Gastrocnemius medialis (tissue), 3 donors: Measurements from ENCODE around the genes ACP7, LEUTX, DYRK1B and ZNF780B.

DNA sequence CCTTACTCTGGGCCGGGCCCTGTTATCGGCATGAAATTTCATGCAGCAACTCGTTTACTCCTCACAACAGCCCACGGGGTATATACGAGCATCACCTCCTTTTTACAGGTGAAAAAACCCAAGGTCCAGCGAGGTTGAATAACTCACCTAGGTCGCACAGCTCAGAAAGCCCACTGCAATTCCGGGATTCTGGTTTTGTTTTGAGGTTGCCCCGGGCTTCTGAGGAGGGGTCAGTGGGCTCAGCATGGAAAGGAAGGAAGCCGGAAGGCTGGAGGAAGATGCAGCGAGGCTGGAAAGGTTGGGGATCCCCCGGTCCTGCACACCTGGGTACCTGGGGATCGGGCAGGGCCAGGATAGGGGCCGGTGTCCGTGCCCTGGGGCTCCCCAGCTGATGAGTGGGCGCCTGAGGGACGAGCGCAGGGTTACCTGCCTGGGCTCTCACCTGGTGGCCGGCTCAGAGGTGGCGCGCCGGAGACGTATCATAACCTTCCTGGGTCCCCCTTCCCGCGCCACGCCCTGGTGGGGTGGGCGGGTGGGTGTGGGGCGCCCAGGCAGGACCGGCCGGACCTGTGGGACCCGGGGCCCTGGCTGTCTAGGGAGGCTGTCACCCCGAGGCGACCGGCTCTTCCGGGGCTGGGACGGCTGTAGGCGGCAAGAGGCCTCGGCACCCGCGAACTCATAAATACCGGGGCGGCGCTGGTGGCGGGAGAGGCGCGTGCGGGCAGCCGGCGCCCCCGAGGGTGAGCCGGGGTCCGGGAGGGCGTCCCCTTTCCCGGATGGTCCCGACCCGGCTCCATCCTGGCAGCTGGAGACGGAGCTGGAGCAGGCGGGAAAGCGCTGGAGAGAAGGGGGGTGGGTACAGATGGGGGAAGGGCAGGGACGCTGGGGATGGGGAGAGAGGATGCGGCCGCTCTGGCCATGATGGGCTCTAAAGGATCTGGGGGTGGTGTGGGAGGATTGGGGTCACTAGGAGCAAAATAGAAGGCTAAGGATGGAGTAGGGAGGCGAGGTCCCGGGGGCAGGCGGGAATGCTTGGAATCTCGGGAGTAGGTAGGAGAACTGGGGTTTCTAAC is at the start of gene ACP7:
ACP7 (plus strand) TSS at position 708 of the 1,073 bp plus-strand sequence.
- PRO-cap, result no peak
- RAMPAGE, long total RNA, 3 experiments, result no peak in any of the 3 experiments

- PRO-cap, result no peak
- RAMPAGE, long total RNA, 3 experiments, result no peak in any of the 3 experiments
These were observed 20.1 kb downstream of the PAK4 start for GRCh38 chr19:39145507-39146184.

DNA sequence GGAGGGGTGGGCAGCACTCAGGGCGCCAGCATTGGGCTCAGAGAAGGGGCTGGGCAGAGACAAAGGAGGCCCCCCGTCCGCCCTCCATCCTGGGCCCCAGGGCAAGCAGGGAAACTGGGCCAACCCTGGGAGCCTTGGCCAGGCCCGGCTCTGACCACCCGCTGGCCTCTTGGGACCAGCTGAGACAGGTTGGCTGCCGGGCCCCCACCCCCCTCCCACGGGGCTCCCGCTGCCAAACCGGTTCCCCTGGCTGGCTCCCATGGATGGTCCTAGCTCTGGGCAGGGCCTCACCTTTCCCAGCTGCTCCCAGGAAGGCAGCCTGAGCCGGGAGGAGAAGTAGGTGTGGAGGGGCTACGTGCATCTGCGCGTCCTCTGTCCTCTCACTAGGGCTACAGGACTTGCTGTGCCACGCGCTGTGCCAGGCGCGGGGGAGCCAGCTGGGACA is 29.3 kb upstream of the NCCRP1 start:
- PRO-cap, result no peak
- RAMPAGE, long total RNA, 3 experiments, result no peak in any of the 3 experiments

DNA sequence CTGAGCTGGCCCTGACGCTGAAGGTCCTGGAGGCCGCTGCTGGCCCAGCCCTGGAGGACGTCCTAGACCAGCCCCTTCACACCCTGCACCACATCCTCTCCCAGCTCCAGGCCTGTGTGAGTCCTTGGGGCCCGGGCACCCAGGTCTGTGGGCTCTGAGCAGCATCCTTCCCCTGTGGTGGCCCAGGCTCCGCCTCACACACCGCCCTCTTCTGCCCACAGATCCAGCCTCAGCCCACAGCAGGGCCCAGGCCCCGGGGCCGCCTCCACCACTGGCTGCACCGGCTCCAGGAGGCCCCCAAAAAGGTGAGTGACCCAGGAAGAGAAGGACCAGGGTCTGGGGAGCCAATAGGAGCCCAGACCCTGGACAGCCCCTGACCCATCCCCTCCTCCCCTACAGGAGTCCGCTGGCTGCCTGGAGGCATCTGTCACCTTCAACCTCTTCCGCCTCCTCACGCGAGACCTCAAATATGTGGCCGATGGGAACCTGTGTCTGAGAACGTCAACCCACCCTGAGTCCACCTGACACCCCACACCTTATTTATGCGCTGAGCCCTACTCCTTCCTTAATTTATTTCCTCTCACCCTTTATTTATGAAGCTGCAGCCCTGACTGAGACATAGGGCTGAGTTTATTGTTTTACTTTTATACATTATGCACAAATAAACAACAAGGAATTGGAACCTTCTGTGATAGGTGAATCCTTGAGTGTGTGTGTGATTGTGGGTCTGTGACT is 2.0 kb downstream of the IFNL1 start:
- PRO-cap, result no peak
- RAMPAGE, long total RNA, 3 experiments, result no peak in any of the 3 experiments

- PRO-cap, result no peak
- RAMPAGE, long total RNA, 3 experiments, result no peak in any of the 3 experiments
These were observed 20.2 kb downstream of the SAMD4B start for GRCh38 chr19:39362293-39362987.

DNA sequence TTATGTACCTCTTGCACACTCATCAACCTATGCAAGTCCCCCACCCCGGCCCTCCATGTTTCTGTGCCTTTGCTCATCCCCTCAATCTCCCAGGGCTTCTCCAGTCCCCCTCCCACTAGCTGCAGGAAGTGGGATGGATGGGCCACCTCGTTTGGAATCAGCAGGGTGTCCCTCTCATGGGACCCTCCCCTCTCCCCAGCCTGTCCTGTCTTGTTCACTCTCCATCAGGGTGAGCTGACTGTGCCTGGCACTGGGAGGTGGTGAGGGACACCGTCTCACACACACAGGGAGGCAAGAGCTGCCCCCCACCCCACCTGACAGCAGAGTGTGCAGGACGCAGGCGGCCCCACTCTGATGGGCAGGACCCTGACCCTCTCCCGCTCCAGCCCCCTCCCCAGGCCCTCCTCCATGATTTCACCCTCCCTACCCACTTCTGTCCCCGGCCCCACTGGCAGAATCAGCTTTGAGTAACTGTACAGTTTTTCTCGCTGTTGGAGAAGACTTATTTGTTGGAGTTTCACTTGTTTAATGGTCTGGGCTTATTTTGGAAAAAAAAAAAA is 5.7 kb downstream of the PAF1 start:
- PRO-cap, result no peak
- RAMPAGE, long total RNA, 3 experiments, result no peak in any of the 3 experiments

DNA sequence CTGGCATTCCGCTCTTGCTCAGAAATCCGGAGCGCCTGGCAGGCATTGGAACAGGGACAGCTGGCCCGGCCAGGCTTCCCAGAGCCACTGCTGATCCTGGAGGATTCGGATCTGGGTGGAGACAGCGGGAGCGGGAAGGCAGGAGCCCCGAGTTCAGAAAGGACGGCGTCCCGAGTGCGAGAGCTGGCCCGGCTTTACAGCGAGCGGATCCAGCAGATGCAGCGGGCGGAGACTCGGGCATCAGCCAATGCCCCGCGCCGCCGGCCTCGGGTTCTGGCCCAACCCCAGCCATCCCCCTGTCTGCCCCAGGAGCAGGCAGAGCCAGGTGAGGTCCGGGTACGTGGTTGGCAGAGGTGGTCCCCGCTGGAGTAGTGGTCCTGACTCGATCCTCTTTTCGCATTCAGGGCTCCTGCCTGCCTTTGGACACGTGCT is 10.9 kb downstream of the PLEKHG2 start:
- PRO-cap, result no peak
- RAMPAGE, long total RNA, 3 experiments, result no peak in any of the 3 experiments

- PRO-cap, result bidirectional peak, plus-strand start at chr19:39436191, minus-strand start at chr19:39435948
- RAMPAGE, long total RNA, 3 experiments, result no peak in any of the 3 experiments
These were observed 269 bp upstream of the RPS16 start for GRCh38 chr19:39436051-39436385.

- PRO-cap, result no peak
- RAMPAGE, long total RNA, 3 experiments, result no peak in any of the 3 experiments
These were observed 14.7 kb upstream of the TIMM50 start for GRCh38 chr19:39465977-39466256.

DNA sequence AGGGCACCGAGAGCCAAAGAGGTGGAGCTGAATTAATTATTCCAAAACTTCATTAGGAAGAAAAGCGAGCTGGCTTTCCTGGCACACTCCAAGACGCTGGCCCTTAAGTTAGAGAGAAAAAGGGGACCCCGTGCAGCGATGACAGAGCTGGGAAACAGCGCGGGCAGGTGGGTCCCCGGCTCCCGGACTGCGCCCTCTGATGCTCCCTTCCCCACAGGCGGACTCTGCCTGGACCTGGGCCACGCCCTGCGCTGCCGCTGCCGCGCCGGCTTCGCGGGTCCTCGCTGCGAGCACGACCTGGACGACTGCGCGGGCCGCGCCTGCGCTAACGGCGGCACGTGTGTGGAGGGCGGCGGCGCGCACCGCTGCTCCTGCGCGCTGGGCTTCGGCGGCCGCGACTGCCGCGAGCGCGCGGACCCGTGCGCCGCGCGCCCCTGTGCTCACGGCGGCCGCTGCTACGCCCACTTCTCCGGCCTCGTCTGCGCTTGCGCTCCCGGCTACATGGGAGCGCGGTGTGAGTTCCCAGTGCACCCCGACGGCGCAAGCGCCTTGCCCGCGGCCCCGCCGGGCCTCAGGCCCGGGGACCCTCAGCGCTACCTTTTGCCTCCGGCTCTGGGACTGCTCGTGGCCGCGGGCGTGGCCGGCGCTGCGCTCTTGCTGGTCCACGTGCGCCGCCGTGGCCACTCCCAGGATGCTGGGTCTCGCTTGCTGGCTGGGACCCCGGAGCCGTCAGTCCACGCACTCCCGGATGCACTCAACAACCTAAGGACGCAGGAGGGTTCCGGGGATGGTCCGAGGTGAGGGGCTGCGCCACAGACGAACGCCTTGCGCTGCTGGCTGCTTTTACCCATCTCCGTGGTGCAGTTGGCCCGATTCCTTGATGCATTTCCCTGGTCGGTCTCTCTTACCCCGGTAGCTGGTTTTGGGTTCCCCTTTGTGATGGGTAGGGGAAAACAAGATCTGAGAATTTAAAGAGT is 7.8 kb upstream of the SELENOV start:
- PRO-cap, result no peak
- RAMPAGE, long total RNA, 3 experiments, result no peak in any of the 3 experiments

DNA sequence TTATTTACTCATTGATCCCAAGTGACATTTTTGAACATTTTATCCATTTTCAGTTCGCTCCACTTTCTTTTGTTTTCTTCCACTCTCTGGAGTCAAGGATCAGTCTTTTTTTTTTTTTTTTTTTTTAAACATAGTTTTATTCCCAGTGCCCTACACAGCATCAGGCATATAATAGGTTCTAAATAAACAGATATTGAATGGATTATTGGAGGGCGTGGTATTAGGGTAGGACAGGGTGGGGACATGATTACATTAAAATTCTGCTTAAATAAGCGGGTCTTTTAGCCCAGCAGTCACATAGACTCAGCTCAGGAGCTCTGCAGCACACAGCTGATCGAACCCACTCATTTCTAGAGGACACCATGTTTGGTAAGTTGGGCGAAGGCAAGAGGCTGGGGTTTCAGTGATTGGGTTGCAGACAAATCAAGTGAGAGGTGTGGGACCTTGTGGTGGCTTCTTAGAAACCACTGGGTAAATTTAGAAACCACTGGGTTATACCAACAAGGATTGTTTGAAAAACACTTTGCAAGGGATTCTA is at the start of gene LEUTX:
LEUTX (plus strand) TSS at position 296 of the 538 bp plus-strand sequence.
- PRO-cap, result no peak
- RAMPAGE, long total RNA, 3 experiments, result no peak in any of the 3 experiments

- PRO-cap, result bidirectional peak, plus-strand start at chr19:39833777, minus-strand start at chr19:39833624; unidirectional peak, minus-strand start at chr19:39834150
- RAMPAGE, long total RNA, 3 experiments, result no peak in any of the 3 experiments
These were observed at the start of gene DYRK1B for GRCh38 chr19:39833713-39834826. TSS of gene DYRK1B (minus strand) at chr19:39834162.

DNA sequence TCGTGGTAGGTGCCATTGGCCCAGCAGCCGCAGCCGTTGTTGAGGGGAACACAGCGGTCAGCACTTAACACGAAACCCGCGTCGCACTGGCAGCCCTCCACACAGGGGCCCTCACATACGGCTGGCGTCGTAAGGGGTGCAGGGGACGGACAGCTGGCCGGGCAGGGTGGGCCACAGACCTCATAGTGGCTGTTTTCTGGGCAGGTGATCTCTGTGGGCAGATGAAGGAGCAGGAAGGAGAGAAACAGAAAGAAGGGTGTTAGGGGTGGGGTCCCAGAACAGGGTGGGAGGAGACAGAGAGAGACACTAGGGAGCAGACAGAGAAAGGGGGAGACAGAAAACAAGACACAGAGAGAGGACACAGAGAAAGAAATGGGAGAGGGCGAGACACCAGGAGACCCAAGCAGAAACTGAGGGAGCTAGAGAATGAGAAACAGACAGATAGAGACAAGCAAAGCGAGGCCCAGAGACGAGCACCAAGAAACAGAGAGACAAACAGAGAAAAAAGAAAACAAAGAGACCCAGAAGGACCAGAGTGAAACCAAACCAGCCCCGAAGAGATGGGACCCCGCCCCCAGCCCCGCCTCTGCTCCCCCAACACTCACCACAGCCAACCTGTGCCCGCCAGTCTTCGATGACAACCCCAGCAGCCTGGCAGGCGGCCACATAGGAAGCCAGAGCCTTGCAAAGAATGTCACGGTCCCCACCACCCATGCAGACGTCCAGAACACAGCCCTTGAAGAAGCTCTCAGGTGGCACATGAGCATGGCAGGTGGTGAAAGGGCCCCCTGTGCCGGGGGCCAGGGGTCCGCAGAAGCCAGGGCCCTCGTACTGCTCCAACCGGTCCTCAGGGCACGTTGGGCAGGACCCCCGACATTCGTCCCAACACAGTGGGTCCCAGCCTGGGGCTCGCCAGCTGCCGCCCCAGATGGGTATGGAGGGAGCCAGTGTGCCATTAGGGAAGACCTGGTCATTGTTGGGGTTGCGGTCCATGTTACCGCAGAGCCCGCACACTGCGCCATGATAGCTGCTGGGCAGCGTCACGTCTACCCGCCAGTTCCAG is 47.5 kb upstream of the FBL start:
- PRO-cap, result no peak
- RAMPAGE, long total RNA, 3 experiments, result no peak in any of the 3 experiments

DNA sequence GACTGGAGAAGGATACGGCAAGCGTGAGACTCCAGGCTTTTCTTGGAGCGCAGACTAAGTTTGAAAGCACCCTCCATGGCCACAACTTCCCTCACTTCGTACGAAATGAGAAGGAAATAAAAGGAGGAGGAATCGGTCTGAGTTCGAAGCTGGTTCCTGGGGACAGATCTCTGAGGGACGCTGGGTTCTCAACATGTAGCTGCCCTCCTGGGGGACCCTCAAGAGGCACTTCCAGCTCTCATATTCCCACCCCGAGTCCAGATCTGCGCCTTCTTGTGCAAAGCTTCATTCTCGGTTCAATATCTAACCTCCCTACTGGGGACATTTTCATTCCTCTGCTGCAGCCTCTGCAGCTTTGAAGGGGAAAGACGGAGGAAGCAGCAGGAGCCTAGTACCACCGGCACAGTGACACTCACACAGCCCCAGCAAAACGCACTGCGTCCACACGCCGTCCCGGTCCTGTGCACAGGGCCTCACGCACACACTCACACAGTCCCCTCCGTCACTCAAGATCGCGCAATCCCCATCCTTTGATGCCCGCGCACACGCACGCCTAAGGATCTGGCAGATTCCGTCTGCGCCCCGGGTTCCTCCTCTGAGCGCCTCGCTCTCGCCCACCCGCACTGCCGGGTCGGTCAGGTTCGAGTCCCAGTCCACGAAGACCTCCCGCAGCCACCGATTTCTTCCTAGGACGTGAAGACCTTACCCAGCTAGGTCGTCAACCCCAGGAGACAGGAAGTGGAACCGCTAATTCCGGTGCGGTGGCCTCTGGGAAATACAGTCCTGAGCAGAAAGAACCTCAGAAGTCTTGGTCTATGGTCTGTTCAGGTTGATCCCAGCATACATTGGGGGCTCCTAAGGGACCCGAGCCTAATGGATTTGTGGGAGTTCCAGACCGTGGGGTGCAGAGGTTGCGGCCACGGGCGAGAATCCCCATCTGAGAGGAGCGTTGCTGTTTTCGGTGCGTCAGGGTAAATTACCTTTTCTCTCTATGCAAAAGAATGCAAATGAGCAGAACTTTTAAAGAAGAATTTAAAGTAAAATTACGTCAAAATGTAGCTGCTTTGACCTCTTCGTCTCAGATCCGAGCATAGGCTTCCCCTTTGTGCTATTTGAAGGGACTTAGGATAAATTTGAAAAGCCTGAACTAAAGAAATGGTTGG is at the start of gene ZNF780B:
ZNF780B (minus strand) TSS at position 749 of the 1,163 bp plus-strand sequence.
- PRO-cap, result bidirectional peak, plus-strand start at position 778 of the sequence, minus-strand start at position 465 of the sequence
- RAMPAGE, long total RNA, 3 experiments, result start-site peak on the minus strand in 1 of 3 experiments, centred at position 707 of the sequence, 73 reads per replicate

- PRO-cap, result no peak
- RAMPAGE, long total RNA, 3 experiments, result no peak in any of the 3 experiments
These were observed 1.7 kb downstream of the CCNP start for GRCh38 chr19:40224680-40225257.

DNA sequence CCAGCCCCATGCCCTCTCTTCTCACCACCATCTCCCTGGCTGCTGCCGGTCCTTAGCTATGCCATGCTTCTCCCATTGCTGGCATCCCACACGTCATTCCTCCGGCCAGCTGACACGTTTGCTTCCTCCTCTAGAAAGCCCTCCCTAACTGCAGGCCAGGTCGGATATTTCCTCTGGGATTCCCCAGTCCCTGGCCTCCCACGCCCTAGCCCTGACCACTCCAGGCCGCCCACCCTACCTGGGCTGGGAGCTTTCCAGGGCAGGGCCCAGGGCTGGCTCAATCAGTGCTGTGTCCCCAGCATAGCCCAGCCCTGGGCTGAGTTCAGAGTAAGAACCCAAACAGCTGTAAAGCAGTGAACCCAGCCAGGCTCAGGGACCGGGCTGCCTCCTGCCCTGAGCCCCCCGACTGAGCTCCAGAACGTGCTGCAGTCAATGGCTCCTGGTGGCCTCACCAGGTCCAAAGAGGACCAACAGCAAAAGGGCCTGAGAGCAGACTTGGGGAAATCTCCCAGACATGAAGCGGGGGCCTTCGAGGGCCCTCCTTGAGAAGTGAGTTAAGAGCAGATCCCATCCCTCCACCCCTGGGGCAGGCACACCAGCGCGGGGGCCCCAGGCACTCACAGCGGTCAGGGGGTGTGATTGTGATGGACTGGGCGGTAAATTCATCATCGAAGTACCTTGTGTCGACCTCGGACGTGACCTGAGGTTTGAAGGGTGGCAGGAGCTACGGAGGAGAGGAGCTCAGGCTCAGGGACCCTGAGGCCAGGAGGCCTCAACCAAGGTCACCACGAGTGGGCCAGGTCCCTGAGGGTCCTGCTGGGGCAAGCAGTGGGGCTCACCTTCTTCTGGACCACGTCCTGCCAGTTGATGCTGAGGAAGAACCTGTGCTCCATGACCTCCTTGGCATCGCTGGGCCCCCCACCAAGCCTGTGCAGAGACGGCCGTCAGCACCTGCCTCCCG is 8.2 kb upstream of the CCNP start:
- PRO-cap, result no peak
- RAMPAGE, long total RNA, 3 experiments, result no peak in any of the 3 experiments

- PRO-cap, result no peak
- RAMPAGE, long total RNA, 3 experiments, result no peak in any of the 3 experiments
These were observed 15.3 kb upstream of the CCNP start for GRCh38 chr19:40241621-40242320.

GRCh38 chr19:40242321-40242723 is 15.8 kb upstream of the CCNP start:
- PRO-cap, result no peak
- RAMPAGE, long total RNA, 3 experiments, result no peak in any of the 3 experiments

DNA sequence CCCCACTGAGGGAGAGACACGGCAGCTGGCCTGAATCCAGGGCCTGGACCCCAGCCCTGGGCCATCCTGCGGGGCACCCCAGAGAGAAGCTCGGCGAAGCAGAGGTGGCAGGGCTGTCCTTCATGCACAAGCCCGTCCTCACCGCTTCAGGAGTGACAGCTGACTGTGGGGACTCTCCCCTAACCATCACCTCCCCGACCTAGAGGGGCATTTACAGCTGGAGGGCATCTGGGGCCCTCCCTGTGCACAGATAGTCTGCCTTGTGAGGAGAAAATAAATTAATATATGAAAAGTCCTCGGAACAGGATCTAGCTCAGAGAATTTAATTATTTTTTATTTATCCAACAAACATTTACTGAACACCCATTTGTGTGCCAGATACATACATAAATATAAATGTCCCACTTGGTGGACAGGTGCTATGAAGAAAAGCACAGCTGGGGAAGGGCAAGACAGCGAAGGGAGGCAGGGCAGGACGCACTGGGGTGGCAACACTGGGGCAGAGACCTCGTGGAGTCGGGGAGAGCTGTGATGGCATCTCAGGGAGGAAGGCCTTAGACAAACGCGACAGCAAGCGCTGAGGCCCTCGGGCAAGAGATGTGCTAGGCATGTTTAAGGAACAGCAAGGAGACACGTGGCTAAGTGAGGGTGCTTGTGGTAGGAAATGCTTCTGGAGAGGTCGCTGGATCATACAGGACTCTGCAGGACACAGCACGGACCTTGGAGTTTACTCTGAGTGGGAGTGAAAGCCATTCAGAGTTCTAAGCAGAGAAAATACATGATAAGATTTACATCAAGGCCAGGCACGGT is 23.1 kb upstream of the CCNP start:
- PRO-cap, result no peak
- RAMPAGE, long total RNA, 3 experiments, result no peak in any of the 3 experiments

DNA sequence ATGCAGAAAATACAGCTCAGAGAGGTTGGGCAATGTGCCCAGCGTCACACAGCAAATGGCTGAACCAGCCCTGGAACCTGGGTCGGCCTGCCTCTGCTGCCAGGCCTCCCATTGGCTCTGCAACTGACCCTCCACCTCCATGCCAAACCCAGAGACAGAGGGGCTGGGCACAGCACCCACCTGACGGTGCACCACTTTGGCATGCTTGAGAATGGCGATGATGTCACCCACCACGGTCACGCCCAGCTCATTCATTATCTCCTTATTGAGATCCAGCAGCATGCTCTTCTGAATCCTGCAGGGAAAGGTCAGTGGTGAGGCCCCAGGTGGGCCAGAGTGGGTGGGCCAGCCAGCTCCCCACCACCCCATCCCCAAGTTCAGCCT is 12.3 kb downstream of the C19orf47 start:
- PRO-cap, result no peak
- RAMPAGE, long total RNA, 3 experiments, result no peak in any of the 3 experiments